Tibial nerve (tissue), 3 donors: Measurements from ENCODE around the genes ATP6V0E2, GIMAP5 and TMEM176A.

- PRO-cap = no peak
- RAMPAGE, long total RNA, 3 experiments = no peak in any of the 3 experiments
Observed at GRCh38 chr7:149742129-149742486, 27.4 kb downstream of the KRBA1 start.

DNA sequence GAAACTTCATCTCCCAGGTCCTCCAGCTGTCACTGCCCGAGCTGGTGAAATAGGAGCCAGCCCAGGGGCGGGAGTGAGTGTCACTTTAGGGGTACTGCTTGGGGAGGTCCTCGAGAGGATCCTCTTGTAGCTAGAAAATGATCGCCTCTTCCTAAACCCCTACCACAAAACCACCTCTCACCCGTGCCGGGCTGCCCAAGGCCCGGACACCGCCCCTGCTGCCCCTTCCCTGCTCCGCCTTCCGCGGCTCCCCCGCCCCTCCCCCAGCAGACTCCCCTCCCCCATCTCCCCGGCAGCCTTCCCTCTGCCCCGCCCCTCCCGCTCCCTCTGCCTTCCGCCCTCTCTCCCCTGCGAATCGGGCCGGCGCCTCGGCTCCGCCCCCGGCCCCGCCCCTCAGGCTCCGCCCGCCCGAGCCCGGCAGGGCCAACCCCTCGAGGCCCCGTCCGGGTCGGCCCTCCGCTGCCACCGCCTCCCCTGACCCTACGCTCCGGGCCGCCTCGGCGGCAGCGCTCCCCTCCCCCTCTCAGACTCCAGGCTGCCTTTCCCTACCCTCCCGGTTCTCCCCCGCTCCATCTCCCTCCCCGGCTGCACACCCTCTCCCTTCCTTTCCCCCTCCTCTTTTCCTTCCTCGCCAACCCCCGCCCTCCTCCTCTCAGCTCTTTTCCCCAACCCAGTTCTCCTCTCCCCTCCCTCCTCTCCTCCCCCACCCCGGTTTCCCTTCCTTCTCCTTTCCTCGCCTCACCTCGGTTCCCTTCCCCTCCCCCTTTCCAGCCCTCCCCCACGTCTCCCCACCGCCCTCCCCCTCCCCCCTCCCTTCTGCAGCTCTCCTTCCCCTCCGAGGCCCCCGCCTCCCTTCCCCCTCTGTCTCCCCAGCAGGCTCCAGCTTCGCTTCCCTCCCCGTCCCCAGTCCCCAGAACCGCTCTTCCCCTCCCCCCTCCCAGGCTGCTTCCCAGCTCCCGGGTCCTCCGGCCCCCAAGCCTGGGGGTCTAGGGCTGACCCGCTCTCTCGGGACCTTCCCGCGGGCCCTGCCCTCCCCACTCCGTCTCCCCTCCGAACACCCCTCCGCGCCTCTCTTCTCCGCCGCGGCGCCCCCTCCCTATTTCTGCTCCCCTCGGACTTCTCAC, 1.6 kb downstream of the ZNF467 start:
- PRO-cap = bidirectional peak, plus-strand start at position 462 of the sequence, minus-strand start at position 329 of the sequence; unidirectional peak, plus-strand start at position 913 of the sequence
- RAMPAGE, long total RNA, 3 experiments = no peak in any of the 3 experiments

DNA sequence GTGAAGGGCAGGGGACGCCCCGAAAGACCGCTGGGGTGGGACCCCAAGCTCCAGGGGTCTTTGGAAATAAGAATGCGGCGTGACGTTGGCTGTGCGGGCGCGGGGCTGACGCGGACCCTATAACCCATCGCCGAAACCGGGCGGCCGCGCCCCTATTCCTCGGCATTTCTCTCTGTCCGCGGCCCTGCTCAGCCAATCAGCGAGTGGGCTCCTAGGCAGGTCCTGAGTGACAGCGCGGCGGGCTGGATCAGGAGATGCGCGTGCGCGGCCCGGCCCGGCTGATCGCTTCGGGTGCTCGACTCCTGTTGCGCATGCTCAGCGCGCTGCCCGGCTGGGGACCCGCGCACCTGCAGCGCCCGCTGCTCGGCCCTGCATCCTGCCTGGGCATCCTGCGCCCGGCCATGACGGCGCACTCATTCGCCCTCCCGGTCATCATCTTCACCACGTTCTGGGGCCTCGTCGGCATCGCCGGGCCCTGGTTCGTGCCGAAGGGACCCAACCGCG, at the start of gene ATP6V0E2:
TSS of gene ATP6V0E2 (plus strand) at position 305 of the 504 bp plus-strand sequence.
- PRO-cap = bidirectional peak, plus-strand start at position 318 of the sequence, minus-strand start at position 138 of the sequence
- RAMPAGE, long total RNA, 3 experiments = start-site peak on the plus strand in 3 of 3 experiments, centred at positions 312 to 331 of the sequence, 45 to 105 reads per replicate

DNA sequence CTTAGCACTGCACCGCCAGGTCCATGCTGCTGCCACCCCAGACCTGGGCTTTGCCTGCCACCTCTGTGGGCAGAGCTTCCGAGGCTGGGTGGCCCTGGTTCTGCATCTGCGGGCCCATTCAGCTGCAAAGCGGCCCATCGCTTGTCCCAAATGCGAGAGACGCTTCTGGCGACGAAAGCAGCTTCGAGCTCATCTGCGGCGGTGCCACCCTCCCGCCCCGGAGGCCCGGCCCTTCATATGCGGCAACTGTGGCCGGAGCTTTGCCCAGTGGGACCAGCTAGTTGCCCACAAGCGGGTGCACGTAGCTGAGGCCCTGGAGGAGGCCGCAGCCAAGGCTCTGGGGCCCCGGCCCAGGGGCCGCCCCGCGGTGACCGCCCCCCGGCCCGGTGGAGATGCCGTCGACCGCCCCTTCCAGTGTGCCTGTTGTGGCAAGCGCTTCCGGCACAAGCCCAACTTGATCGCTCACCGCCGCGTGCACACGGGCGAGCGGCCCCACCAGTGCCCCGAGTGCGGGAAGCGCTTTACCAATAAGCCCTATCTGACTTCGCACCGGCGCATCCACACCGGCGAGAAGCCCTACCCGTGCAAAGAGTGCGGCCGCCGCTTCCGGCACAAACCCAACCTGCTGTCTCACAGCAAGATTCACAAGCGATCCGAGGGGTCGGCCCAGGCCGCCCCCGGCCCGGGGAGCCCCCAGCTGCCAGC, 3.1 kb downstream of the REPIN1 start:
- PRO-cap = no peak
- RAMPAGE, long total RNA, 3 experiments = no peak in any of the 3 experiments

- PRO-cap = no peak
- RAMPAGE, long total RNA, 3 experiments = no peak in any of the 3 experiments
Observed at GRCh38 chr7:150382109-150382644, 3.0 kb downstream of the ZNF775 start.

- PRO-cap = bidirectional peak, plus-strand start at chr7:150384200, minus-strand start at chr7:150383824
- RAMPAGE, long total RNA, 3 experiments = no peak in any of the 3 experiments
Observed at GRCh38 chr7:150383717-150384454, 4.8 kb downstream of the ZNF775 start.

DNA sequence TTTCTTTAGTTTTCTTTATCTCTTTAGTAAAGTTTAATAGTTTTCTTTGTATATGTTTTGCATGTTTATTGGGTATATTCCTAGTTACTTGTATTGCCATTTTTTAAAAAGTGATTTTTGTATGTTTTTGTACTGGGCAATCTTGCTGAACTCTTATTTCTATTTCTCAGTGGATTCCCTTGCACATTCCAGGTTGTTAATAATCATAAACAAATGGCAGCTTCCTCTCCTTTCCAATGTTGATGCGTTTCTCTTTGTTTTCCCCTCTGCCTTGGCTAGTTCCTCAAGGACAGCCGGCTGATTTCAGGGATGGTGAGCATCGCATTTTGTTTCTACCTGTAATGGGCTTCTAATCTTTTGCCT, 11.3 kb upstream of the ENSG00000284691 start:
- PRO-cap = no peak
- RAMPAGE, long total RNA, 3 experiments = no peak in any of the 3 experiments

- PRO-cap = no peak
- RAMPAGE, long total RNA, 3 experiments = no peak in any of the 3 experiments
Observed at GRCh38 chr7:150421044-150421400, 15.5 kb downstream of the ENSG00000284691 start.

DNA sequence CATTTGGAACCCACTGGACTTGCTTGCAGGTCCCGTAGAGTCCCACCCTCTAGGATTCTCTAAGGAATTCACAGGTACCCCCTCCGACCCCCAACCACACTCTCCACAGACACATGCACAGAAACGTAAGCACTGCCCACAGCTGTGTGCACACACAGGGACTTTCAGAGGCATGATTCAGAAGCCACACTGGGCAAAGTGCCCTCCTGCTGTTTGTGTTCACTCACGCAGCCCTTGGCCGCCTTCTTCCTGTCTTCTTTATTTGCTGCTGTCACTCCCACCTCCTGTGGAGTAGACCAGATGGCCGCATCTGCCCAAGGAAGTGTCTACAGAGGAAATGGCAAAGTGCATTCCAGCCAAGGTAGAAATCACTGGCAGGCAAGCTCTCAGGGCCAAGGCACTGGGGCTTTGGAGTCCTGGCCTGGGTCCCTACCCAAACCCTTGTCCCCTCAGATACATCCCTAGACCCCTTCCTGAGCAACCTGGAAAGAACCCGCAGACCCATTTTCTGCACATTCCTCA, 21.7 kb upstream of the GIMAP8 start:
- PRO-cap = no peak
- RAMPAGE, long total RNA, 3 experiments = no peak in any of the 3 experiments

DNA sequence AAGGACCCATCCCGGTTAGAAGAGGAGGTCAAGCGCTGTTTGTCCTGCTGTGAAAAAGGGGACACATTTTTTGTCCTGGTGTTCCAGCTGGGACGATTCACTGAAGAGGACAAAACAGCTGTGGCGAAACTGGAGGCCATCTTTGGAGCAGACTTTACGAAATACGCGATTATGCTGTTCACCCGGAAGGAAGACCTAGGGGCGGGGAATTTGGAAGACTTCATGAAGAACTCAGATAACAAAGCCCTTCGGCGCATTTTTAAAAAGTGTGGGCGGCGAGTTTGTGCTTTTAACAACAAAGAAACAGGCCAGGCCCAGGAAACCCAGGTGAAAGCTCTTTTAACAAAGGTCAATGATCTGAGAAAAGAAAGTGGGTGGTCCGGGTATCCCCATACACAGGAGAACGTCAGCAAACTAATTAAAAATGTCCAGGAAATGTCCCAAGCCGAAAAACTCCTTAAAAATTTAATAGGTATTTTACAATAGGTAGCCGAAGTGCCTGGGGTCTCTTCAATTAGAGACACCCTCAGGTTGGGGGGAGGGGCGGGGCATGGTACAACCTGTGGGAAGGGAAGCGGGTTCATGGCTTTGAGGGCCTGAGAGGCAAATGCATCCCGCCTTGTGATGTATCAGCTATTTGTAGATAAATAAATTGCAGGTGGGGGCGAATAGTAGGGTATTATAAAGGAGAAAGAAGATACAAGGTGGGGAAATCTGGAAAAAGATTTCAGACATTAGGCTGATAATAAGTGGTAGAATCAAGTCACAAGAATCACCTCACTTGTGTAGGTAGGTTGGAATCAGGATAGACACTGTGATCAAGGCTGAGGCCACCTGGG, 27.1 kb downstream of the GIMAP8 start:
- PRO-cap = no peak
- RAMPAGE, long total RNA, 3 experiments = no peak in any of the 3 experiments

- PRO-cap = no peak
- RAMPAGE, long total RNA, 3 experiments = no peak in any of the 3 experiments
Observed at GRCh38 chr7:150586427-150586985, 19.3 kb downstream of the GIMAP4 start.

DNA sequence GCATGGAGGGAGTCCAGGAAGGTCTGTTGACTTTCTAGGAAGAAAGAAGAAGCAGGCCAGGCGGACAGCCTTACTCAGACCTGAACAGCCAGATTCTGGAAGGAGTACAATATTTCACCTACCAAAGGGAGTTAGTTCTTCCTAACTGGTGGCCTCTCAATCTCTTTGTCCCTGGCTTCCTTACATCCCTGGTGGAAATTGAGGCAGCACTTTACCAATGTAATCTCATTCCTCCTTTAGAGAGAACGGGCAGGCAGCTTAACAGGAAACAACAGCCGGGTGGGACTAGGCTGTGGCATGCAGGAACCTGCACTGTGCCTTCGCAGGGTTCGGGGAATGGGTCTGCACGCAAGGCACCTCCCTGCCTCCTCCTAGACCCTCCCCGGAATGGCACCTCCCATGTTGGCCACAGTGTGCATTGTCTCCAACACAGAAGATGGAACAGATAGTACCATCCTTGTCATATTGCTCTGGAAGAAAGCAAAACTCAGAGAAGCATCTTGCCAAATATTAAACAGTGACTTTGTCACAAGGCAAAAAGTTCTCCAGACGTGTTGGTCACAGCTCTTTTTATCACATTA, 796 bp downstream of the GIMAP6 start:
- PRO-cap = bidirectional peak, plus-strand start at position 325 of the sequence, minus-strand start at position 309 of the sequence
- RAMPAGE, long total RNA, 3 experiments = no peak in any of the 3 experiments

- PRO-cap = bidirectional peak, plus-strand start at chr7:150737571, minus-strand start at chr7:150737274; unidirectional peak, plus-strand start at chr7:150737609
- RAMPAGE, long total RNA, 3 experiments = start-site peak on the plus strand in 3 of 3 experiments, at chr7:150737387-150737640 at its widest, 18 to 127 reads per replicate
Observed at GRCh38 chr7:150737001-150738196, at the start of gene GIMAP5. TSS of gene GIMAP5 (plus strand) at chr7:150737418.

- PRO-cap = no peak
- RAMPAGE, long total RNA, 3 experiments = no peak in any of the 3 experiments
Observed at GRCh38 chr7:150745086-150745981, 8.1 kb downstream of the GIMAP5 start.

GRCh38 chr7:150787345-150788328, 12.5 kb downstream of the TMEM176B start:
- PRO-cap = no peak
- RAMPAGE, long total RNA, 3 experiments = no peak in any of the 3 experiments

DNA sequence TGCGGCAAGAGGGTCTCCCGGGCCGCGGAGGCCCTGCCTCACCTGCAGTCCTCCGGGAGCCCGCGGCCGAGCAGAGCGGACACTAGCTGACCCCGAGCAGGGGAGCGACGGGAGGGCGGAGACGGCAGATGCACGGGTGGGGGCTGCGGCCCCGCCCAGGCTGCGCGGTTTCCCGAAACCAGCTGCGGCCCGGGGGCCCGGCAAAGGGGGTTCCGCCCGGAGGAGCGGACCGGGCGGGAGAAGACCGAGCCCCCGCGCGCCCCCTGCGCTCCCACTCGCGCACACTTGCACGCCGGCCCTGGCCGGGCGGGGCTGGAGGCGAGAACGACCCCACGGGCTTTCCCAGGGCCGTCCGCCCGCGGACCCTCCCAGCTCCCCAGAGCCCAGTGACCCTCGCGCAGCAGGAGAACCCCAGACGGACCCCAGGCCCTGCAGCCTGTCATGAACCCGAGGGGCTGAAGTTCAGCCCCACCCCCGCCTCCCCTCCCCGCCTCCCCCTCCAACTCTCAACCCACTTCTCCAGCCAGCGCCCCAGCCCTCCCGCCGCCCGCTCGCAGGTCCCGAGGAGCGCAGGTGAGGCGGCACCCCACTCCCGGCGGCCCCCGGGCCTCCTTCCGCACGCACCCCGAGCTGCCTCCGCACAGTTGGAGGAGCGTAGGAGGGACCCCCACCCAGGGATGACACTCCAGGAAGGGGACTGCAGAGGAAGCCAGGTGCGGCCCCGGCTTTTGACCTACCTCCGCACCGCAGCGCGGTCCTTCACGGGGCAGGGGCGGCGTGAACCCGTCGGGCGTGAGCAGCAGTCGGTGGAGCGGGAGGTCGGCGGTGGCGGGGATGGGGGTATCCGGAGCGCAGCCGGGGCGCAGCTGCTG, at the start of gene TMEM176A:
TSS of gene TMEM176A (plus strand) at position 514 of the 872 bp plus-strand sequence.
- PRO-cap = bidirectional peak, plus-strand start at position 203 of the sequence, minus-strand start at position 130 of the sequence; unidirectional peak, plus-strand start at position 522 of the sequence
- RAMPAGE, long total RNA, 3 experiments = start-site peak on the plus strand in 2 of 3 experiments, centred at positions 526 to 542 of the sequence, 47 to 101 reads per replicate; start-site peak on the minus strand in 3 of 3 experiments, centred at positions 87 to 90 of the sequence, 76 to 217 reads per replicate

- PRO-cap = no peak
- RAMPAGE, long total RNA, 3 experiments = no peak in any of the 3 experiments
Observed at GRCh38 chr7:150903522-150903977, 51.2 kb downstream of the AOC1 start.

DNA sequence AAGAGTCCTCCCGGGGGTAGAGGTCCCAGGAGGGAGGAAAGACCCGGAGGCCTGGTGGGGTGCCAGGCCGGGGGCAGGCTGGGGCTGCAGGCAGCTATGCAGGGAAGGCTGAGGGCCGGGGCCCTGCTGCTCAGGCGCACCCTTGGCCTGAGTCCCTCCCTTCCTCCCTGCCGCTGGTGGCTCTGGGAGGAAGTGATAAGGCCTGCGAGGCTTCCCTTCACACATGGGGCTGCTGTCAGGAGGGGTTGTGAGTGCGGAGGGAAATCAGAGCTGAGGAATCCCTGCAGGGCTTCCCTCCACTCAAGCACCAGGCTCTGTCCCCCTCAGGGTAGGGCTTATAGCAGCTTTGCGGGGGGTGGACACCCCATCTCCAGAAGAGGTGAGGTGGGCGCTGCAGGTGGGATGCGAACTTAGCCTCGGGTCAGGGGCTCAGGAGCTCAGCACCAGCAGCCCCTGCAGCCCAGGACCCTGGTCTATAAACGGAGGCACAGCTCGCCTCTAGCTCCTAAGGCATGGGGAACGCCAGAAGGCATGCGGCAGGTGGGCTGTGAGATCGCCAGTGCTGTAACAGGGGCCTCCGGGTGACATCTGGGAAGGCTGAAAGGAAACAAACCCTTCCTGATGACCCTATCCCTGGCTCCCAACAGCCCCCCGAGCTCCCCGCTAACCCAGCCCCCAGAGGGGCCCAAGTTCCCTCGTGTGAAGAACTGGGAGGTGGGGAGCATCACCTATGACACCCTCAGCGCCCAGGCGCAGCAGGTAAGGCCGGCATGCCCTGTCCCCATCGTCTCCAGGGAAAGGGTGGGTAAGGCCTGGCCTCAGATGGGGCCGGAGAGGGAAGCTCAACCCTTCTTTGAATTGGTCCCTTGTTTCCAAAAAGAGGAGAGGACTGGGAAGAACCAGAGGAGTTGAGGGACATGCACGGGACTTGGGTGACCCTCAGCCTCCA, 4.0 kb downstream of the NOS3 start:
- PRO-cap = no peak
- RAMPAGE, long total RNA, 3 experiments = no peak in any of the 3 experiments

- PRO-cap = no peak
- RAMPAGE, long total RNA, 3 experiments = no peak in any of the 3 experiments
Observed at GRCh38 chr7:151009687-151010185, 14.6 kb downstream of the ATG9B start.

GRCh38 chr7:151038894-151039725, 9.2 kb upstream of the ASIC3 start:
- PRO-cap = no peak
- RAMPAGE, long total RNA, 3 experiments = no peak in any of the 3 experiments